ENCODE data around the gene CCDC77.

DNA sequence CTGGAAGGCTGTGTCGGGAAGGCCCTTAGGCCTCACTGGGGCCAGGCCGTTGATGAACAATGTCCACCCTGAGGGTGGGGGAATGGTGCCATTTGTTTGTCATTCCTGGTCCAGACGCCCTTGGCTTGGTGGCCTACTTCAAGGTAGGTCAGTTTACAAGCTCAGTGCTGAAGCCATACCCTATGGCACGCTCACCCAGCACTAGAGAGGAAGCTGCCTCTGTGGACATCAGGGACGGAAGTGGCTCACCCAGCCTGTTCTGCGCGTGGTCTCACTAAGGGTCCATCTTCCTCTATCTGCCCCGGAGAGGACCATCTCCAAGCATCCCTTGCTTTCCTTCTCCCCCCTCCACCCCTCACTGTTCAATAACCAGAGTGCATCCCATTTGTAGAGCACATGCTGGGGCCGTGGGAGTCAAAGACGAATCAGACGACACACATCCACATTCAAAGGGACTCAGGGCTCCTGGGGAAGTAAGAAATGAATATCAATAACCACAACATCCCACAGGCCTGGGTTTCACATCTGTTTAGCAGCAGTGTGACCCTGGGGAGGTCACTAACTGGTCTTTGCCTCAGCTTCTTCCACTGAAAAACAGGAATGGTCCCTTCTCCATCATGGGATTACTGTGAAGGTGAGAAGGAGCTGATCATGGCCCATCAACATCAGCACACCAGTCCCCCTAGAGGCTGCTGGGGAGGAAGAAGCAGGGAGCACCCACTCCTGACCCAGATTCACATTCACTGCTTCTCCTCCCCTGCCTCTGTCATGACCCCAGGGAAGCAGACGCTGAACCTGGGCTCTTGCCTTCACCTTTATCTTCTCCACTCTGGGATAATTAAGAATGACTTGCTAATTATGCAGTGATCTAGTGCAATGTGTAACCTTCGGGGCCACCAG lies 44.7 kb upstream of the IQSEC3 start:
- CAGE, long polyA plus RNA, result no peak
- RRBS, result no CpG with 5 or more reads among the region's 13 CpGs

DNA sequence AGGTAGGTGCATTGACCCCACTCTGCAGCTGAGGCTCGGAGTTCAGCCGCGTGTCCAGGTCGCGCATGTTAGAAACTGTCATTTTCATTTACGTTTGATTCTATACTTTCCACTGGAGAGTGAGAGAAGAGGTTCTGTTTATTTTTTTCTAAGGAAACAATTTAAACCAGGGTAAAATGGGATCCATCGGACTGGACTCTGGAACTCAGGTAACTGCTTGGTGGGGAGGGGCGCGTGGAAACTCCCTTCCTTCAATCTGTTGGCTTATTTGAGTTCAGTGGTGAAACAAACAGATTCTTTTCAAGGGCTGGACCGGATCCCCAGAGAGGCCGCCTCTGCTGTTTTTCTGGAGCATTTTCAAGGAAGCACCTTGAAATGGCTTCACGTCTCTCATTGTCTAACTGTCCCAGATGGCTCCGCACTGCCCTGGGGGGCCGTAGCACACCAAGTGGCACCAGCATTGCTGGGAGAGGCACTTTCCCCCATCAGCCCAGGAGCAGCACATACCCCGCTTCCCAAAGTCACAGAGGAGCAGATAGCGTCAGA lies 47.0 kb downstream of the SLC6A12 start:
- CAGE, long polyA plus RNA, result no peak
- RRBS, result no CpG with 5 or more reads among the region's 16 CpGs

DNA sequence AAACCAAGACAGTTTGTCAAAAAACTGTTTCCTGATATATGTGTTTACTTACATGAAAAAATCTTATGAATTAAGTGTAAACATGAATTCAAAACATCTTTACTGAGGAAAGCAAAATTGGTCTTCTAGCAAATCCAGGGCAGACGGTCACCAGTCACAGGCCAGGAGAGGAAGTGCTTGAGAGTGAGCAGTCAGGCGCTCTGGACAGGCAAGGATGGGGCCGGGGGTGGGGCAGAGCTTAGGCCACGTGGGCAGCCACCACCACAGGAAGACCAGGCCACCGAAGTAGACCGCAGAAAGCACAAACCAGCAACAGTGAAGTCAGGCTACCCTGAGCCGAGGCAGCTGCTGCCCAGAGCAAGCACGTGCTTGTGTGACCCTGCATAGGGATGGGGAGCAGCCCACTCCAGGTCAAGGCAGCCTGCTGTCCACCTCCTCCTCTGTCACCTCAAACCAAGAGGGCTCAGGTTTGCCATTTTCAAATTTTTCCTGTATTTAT lies 33.5 kb downstream of the SLC6A12 start:
- CAGE, long polyA plus RNA, result no peak
- RRBS, result no CpG with 5 or more reads among the region's 8 CpGs

DNA sequence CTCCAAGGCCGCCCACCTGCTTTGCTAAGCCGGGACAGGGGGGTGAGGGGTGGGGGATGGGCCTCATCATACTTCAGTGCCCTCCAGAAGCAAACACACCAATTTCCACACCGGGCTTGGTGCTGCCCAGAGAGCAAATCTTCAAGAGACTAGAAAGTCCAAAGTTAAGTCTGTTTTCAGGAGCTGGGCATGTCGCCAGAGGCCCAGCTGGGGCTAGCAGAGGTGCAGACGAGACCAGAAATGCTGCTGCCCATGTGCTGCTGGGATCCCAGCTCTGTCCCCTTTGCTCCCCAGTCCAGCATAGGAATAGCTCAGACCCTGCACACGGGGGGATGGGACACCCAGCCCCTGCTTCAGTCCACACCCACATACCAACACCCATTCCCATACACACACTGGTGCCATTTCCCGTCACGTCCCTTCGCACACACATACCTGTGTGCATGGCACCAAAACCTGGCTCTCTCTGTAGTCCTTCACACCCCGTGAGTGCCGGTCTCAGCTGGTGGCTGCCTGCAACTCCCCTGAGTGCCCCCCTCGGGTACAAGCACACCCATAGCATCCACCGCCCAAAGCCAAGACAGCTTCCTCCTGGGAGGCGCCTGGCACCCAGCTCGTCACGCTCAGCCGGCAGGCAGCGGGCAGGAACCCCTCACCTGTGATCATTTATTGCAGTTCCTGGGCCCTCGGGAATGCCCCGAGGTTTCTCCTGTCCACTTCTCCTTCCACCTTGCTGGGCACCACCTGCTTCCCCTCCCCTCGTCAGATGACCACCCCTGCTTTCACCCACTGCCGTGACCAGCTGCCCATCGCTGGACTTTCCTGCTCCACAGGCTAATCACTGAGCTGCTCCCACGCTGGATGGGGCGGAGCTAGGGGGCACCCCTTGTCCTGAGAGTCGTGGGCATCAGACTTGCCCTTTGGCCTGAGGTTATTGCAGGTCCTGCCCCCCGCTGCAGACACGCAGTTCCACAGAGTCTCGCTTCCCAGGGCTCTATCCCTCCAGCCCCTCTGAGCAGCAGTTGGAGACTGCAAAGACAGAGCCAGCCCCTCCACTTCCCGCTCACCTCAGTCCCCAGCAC lies 761 bp downstream of the SLC6A12 start:
- CAGE, long polyA plus RNA, result no peak
- RRBS, result 11% methylated on average over 2 of the region's 30 CpGs

- CAGE, long polyA plus RNA, result no peak
- RRBS, result no CpG with 5 or more reads among the region's 2 CpGs
Measured at GRCh38 chr12:254317-254606, 8.4 kb downstream of the SLC6A13 start.

DNA sequence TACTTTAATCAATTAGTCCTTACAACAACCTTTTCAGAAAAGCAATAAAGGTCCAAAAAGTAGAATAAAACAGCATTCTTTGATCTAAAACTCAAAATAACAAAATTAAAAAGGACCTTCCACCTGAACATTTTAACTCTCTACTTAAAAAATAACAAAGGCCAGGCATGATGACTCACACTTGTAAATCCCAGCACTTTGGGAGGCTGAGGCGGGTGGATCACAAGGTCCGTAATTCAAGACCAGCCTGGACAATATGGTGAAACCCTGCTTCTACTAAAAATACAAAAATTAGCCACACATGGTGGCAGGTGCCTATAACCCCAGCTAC lies 30.6 kb downstream of the KDM5A start:
- CAGE, long polyA plus RNA, result no peak
- RRBS, result no CpG with 5 or more reads among the region's 2 CpGs

GRCh38 chr12:373564-374318 lies 15.4 kb downstream of the KDM5A start:
- CAGE, long polyA plus RNA, result no peak
- RRBS, result no CpG with 5 or more reads among the region's 2 CpGs

- CAGE, long polyA plus RNA, result start-site peak on the plus strand at chr12:401625-401669, 8 and 24 reads in 2 replicates
- RRBS, result no CpG with 5 or more reads among the region's 46 CpGs
Measured at GRCh38 chr12:401263-402072, at the start of gene CCDC77. Gene CCDC77 (plus strand): TSS chr12:401644.

DNA sequence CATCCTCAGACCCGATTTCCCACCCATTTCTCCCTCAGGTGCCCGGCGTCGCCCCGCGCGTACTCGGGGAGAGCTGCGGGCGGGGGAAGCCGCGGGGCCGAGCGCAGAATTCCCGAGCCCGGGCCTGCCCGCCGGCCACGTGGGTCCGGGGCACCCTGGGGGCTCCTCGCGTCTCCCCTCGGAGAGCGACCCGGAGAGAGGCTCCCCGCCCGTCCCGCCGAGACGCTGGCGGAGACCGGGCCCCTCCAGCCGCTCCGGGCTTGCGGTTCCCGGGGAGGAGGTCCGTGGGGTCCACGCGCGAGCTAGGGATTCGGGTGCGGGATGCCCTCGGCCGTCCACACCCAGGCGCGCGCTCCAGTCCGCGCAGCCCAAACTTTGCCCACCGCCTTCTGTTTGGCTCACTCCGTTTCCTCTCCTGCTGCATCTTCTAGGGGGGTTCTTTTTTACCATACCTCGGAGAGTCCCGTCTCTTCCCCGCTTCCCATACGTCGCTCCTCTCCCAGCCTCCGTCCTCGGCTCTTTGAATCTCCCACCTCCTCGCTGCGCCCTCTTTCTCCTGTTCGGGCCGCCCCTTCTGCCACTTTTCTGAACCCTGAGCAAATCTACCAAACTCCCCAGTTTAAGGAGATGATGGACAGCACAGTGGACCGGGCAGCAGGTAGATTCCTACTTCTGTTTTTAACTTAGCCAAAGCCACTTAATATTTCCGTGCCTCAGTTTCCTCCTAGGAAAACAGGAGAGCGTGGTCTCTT lies 1.1 kb downstream of the B4GALNT3 start:
- CAGE, long polyA plus RNA, result no peak
- RRBS, result 4% methylated on average over 27 of the region's 65 CpGs

- CAGE, long polyA plus RNA, result no peak
- RRBS, result no CpG with 5 or more reads among the region's 10 CpGs
Measured at GRCh38 chr12:507223-507805, 47.6 kb downstream of the B4GALNT3 start.

- CAGE, long polyA plus RNA, result no peak
- RRBS, result 10% methylated on average over 3 of the region's 25 CpGs
Measured at GRCh38 chr12:571447-572474, 91.5 kb downstream of the NINJ2 start.

DNA sequence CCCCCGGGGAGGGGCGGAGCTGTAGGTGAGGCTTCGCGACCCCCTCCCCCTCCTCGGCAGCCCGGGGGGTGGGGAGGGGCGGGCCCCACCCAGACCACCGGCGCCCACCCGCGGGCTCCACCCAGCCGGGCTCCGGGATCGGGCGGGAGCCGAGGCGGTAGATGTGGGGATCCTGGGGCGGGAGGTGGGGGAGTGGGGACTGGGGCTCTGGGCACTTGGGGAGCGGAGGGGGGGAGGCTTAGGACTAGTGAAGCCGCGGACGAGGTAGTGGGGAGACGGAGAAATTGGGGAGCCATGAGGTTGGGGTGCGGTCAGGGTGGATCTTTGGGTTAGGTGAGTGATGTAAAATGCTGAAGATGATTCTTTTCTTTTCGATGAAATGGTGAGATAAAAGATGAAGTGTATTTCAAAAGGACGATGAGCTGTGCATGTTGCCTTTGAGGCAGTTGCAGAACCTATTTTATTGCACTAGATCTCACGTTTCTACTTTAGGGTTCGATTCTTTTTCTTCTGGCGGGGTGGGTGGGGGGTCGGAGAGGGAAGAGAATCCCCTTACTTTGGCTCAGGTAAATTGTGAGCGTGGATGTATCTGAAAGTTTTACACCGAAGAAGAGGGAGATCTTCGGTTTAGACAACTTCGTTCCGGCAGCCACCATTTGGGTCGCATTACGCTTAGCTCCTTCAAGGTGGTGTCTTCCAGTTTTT lies 592 bp downstream of the ERC1 start:
- CAGE, long polyA plus RNA, result no peak
- RRBS, result 5% methylated on average over 8 of the region's 37 CpGs

DNA sequence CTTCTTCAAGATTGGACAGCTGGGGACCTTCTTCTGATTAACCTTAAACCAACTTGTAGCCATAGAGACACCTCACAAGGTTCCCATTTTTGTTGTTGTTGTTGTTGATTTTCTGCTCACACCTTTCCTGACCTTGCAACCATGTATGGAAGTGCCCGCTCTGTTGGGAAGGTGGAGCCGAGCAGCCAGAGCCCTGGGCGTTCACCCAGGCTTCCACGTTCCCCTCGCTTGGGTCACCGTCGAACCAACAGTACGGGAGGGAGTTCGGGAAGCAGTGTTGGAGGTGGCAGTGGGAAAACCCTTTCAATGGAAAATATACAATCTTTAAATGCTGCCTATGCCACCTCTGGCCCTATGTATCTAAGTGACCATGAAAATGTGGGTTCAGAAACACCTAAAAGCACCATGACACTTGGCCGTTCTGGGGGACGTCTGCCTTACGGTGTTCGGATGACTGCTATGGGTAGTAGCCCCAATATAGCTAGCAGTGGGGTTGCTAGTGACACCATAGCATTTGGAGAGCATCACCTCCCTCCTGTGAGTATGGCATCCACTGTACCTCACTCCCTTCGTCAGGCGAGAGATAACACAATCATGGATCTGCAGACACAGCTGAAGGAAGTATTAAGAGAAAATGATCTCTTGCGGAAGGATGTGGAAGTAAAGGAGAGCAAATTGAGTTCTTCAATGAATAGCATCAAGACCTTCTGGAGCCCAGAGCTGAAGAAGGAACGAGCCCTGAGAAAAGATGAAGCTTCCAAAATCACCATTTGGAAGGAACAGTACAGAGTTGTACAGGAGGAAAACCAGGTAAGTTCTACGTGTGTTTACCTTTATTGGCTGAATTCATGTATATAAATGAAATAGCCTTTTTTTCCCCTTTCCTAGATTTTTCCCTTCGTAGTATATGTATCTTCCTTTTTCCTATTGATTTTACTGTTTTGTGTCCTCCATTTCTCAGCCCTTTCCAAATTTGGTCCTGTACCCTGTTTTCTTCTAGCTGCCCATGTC lies 37.0 kb downstream of the ERC1 start:
- CAGE, long polyA plus RNA, result no peak
- RRBS, result no CpG with 5 or more reads among the region's 19 CpGs

DNA sequence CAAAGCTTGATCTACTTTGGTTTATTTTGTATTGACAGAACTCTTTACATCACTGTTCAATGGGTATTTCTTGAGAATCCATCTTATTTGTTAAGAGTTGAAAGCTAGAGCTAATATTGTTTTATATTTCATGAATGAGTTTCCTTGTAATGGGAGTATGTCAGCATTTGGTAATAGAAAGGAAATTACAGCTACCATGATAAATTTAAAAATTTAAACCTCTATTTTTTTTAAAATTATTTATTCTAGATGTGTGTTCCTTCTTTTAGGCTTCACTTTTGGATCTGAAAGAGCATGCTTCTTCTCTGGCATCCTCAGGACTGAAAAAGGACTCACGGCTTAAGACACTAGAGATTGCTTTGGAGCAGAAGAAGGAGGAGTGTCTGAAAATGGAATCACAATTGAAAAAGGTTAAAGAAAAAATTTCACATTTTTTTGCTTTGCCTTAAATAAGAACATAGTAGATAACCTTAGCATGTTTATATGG lies 192.0 kb downstream of the ERC1 start:
- CAGE, long polyA plus RNA, result no peak
- RRBS, result no CpG with 5 or more reads among the region's 1 CpG

GRCh38 chr12:1443803-1444465 lies 150.4 kb downstream of the FBXL14 start:
- CAGE, long polyA plus RNA, result no peak
- RRBS, result no CpG with 5 or more reads among the region's 9 CpGs

- CAGE, long polyA plus RNA, result no peak
- RRBS, result 7% methylated on average over 4 of the region's 13 CpGs
Measured at GRCh38 chr12:1496547-1497095, 97.8 kb downstream of the FBXL14 start.

- CAGE, long polyA plus RNA, result no peak
- RRBS, result no CpG with 5 or more reads among the region's 17 CpGs
Measured at GRCh38 chr12:1592337-1592965, 1.9 kb downstream of the FBXL14 start.

DNA sequence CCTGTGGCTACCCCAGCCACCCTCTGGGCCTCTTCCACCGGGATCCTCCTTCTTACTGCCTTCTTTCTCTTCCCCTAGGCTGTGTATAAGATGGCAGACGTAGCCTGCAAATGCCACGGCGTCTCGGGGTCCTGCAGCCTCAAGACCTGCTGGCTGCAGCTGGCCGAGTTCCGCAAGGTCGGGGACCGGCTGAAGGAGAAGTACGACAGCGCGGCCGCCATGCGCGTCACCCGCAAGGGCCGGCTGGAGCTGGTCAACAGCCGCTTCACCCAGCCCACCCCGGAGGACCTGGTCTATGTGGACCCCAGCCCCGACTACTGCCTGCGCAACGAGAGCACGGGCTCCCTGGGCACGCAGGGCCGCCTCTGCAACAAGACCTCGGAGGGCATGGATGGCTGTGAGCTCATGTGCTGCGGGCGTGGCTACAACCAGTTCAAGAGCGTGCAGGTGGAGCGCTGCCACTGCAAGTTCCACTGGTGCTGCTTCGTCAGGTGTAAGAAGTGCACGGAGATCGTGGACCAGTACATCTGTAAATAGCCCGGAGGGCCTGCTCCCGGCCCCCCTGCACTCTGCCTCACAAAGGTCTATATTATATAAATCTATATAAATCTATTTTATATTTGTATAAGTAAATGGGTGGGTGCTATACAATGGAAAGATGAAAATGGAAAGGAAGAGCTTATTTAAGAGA lies 16.8 kb downstream of the WNT5B start:
- CAGE, long polyA plus RNA, result no peak
- RRBS, result 95% methylated on average over 6 of the region's 35 CpGs

DNA sequence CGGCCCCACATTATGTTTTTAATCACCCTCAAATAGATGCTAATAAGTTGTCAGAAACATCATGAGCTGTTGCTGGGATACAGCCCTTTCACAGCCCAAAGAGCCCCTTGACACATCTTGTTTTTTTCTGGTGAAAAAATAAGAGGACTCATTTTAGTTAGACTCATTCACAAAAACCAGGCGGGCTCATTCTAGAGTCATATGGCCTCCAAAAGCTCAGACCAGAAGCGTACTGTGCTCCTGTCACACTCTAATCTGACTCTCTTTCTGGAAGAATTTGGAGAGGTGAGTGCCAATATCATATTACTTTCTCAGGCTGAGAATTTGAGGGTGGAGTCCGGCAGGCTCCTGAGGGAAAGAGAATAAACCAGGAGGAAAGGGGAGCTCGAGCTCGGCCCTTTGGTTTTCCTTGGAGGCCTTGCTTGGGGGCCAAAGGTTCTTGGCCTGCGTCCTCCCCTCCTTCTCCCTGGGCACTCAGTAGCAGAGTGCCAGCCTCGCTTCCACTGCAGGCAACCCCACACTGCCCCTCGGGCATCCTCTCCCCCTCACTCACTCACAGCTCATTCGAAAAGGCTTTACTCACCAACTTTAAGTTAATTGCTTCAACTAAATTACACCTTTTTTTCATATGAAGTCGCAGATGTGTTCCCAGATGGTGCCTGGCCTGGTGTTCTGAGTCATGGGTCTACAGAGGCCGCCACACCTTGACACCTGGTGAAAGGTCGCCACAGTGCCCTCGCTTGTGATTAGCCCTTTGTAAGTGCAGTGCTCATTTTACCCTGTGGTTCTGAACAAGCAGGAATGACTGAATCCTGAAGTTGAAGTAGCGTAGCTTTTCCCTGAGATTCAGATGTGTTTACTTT lies 20.6 kb upstream of the ADIPOR2 start:
- CAGE, long polyA plus RNA, result no peak
- RRBS, result no CpG with 5 or more reads among the region's 15 CpGs

- CAGE, long polyA plus RNA, result no peak
- RRBS, result no CpG with 5 or more reads among the region's 8 CpGs
Measured at GRCh38 chr12:1780435-1781128, 39.8 kb upstream of the LRTM2 start.